Temporal lobe (tissue), 2 donors: ENCODE measurements around a stretch of chr1.

- RAMPAGE, long total RNA, result no peak
Observed at GRCh38 chr1:81178057-81178339, 622.7 kb upstream of the ADGRL2 start.

GRCh38 chr1:81432143-81432459 is 368.6 kb upstream of the ADGRL2 start:
- RAMPAGE, long total RNA, result no peak

DNA sequence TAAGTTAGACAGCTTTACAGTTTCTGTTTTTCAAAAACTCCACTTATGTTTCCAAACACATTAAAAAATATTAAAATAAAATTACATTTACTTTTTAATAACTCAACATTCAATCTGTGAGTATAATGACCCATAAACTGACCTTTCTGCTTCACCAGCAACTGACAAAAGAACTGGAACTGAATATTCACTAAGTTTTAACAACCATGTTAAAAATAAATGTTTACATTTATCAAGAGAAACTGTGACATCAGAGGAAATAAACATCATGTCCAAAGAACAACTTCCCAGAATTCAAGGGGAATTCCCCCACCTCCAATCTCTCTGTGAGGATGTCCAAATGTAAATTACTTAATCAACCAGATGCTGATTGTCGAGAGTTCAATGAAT is 365.7 kb upstream of the ADGRL2 start:
- RAMPAGE, long total RNA, result no peak

DNA sequence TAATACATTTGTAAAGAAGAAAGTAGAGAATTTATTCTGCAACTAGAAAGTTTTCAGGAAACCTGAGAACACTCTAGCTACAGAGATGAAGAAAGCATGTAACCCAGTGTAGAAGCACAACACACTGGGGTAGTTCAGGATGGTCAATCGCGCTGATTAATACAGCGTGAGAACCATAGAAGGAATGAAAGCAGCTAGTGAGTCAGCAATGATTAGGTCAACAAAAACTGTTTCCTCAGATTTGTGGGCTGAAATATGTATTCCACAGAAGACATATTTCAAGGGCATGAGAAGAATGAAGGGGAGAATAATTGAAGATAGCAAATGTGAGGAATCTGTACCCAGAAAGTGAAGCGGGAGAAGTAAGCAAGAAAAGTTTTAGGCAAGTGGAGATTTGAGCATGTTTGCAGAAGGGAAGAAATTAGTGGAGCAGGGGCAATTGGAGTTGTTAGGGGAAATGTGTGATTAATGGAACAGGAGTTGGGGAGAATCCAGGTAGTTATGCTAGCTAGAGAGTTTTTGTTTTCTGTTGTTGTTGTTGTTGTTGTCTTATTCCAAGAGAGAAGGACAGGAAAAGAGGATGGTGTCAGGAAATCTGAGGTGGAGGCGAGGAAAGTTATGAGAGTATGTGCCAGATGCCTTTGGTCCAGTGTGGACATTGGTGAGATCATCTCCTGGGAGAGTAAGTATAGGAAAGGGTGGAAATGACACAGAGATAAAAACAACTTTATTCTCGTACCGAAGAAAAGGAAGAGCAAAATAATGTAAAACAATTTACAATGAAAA is 97.6 kb upstream of the ADGRL2 start:
- RAMPAGE, long total RNA, result no peak

DNA sequence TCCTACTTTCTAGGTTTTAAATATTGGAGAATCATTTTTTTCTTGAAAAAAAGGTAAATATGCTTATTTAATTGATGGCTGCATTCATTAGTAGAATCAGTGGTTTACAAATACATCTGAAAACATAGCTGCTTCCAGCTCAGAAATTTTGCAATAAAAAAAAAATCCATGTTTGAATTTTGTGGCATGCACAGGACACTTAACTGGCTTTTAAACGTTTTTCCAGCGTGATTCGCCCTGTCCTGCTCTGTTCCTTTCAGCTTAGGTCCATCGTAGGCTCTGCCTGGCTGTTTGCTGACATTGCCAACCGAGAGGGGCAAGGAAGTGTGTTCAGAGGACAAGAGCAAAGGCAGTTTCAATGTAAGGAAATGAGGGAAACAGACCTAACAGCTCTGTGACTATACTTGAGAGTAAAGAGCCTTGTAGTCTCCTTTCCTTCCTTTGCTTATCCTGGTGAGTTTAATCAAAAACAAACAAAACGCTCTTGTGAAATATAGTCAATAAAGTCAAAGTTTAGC is 941 bp upstream of the ADGRL2 start:
- RAMPAGE, long total RNA, result no peak

- RAMPAGE, long total RNA, result no peak
Observed at GRCh38 chr1:81802587-81803420, 2.1 kb downstream of the ADGRL2 start.

DNA sequence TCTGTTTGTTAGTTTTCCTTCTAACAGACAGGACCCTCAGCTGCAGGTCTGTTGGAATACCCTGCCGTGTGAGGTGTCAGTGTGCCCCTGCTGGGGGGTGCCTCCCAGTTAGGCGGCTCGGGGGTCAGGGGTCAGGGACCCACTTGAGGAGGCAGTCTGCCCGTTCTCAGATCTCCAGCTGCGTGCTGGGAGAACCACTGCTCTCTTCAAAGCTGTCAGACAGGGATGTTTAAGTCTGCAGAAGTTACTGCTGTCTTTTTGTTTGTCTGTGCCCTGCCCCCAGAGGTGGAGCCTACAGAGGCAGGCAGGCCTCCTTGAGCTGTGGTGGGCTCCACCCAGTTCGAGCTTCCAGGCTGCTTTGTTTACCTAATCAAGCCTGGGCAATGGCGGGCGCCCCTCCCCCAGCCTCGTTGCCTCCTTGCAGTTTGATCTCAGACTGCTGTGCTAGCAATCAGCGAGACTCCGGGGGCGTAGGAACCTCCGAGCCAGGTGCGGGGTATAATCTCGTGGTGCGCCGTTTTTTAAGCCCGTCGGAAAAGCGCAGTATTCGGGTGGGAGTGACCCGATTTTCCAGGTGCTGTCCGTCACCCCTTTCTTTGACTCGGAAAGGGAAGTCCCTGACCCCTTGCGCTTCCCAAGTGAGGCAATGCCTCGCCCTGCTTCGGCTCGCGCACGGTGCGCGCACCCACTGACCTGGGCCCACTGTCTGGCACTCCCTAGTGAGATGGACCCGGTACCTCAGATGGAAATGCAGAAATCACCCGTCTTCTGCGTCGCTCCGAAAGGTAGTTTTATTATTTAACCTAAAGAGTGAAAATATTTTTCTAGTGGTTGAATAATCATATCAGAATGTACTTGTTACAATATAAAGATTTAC is 335.6 kb downstream of the ADGRL2 start:
- RAMPAGE, long total RNA, result no peak

DNA sequence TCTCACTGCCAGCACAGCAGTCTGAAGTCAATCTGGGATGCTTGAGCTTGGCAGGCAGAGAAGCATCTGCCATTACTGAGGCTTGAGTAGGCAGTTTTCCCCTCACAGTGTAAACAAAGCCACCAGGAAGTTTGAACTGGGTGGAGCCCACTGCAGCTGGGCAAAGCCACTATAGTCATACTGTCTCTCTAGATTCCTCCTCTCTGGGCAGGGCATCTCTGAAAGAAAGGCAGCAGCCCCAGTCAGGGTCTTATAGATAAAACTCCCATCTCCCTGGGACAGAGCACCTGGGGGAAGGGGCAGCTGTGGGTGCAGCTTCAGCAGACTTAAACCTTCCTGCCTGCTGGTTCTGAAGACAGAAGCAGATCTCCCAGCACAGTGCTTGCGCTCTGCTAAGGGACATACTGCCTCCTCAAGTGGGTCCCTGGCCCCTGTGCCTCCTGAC is 35.7 kb upstream of the RPF1 start:
- RAMPAGE, long total RNA, result no peak

GRCh38 chr1:84503597-84504087 is 2.5 kb upstream of the SPATA1 start:
- RAMPAGE, long total RNA, result no peak

GRCh38 chr1:84688425-84689078 is 1.7 kb downstream of the SSX2IP start:
- RAMPAGE, long total RNA, result no peak

DNA sequence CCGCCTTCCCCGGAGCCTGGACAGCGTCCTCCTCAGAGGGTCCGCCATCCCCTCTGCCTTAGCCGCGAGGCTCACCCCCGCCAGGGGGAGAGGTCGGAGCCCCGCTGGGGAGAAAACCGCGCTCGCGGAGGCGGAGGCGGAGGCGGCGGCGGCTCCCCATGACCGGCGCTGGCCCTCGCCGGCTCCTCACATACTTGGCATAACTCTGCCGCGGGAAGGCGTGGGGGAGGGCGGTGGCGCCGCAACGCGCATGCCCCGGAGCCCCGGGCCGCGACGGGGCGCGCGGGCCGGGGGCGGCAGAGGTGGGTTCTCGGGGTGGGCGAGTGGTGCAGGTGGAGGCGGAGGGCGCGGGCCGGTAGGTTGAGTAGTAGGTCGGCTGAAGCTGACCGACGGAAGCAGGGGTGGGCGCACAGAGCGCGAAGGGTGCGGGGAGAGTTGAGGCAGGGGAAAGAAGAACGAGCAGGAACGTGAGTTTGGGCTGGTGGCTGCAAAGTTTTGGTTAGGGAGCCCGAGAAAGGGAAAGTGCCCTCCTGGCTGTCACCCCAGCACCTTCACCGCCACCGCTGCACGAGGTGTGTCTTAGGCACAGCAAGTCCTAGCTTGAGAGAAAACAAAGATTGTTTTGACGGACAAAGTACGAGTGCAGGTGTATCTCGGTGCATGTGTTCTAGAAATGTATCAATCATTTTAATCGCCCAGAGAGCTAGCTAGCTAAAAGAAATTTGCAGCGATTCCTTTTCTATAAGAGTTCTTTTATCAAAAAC is 906 bp upstream of the SYDE2 start:
- RAMPAGE, long total RNA, result no peak

GRCh38 chr1:85224978-85225353 is 24.1 kb upstream of the SYDE2 start:
- RAMPAGE, long total RNA, result no peak

DNA sequence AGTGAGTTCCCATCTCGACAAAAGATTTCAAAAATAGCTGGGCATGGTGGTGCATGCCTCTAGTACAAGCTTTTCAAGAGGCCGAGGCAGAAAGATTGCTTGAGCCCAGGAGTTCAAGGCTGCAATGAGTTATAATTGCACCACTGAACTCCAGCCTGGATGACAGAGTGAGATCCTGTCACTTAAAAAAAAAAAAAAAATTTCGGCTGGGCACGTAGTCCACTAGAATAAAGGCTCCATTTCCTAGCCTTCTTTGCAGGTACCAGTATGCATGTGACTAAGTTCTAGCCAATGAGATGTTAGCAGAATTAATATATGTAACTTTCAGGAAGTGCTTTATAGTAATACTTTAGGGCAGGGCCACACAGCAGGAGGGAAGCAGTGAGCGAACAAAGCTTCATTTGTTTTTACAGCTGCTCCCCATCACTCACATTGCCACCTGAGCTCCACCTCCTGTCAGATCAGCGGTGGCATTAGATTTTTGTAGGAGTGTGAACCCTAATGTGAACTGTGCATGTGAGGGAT is 28.8 kb upstream of the SYDE2 start:
- RAMPAGE, long total RNA, result no peak

DNA sequence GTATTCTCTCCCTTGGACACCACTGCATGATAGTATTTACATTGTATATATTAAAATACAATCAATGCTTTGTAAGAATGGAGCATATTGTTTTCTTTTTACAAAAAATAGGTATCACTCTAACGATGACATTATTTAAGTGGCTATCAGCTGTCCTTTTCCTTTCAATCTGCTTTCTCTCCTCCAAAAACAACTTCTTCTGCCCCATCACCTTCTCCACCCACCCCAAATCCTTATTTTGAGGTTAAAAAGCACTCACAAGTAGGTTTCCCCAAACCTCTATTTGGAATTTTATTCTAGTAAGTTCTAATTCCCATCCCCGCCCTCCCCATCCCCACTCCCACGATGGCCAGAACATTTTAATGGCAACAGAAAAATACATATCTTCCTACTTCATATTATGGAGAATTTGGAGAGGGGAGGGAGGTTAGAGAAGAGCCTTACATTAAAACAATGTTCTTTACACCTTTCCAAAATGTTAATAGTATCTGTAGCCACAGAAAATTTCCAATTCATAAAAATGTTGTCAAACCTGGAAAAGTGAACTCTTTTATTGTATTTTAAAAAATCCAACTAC is 6.2 kb downstream of the C1orf52 start:
- RAMPAGE, long total RNA, result no peak

DNA sequence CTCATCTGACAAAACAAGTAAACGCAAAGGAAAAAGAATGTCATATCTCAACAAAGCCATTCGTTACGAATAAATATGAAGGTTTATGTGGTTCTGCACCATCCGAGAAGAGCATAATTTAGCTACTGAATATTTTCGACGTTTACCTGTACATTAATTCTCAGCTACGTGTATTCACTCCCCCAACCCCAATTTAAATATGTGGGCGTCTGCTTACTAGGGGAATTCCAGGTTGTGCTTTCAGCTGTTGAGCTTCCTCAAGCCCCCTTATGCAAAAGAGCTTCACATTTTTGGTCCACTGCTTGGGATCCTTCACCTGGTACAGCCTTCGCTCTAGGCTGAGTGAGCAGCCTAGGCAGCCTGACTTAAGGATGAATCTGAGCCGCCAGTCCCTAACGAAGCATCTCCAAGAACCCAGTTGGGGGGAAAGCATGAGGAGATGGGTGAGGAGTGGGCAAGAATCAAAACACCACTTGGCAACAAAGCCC is 805 bp downstream of the BCL10 start:
- RAMPAGE, long total RNA, result no peak

GRCh38 chr1:85465773-85466310 is 883 bp upstream of the DDAH1 start:
- RAMPAGE, long total RNA, result no peak

DNA sequence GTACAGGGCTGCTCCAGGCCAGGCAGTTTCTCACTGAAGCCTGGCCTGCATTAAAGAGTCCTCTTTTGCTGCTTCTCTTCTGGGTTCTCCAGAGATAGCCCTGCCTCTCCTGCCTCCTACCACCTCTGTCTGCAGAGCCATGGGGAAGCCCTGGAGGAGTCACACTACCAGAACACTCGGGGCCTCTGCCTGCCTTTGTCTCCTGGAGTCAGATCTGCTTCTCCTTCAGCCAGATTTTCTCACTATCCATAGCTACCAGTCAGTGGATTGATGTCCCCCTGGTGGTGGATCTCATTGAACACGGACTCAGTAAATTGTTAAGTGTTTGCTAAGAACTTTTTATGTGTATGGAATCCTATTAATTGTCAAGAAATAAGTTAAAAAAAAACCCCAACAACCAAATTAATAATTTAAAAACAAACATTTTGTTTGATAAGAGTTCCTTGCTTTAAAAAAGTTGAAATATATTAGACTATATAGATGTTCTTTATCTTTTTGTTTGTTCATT is 37.8 kb upstream of the DDAH1 start:
- RAMPAGE, long total RNA, result no peak

DNA sequence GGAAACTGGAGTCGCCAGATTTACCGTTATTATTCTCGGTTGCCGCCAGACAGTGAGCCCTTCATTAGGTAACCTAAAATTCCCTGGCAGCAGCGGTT is 3.0 kb upstream of the CCN1 start:
- RAMPAGE, long total RNA, result no peak

DNA sequence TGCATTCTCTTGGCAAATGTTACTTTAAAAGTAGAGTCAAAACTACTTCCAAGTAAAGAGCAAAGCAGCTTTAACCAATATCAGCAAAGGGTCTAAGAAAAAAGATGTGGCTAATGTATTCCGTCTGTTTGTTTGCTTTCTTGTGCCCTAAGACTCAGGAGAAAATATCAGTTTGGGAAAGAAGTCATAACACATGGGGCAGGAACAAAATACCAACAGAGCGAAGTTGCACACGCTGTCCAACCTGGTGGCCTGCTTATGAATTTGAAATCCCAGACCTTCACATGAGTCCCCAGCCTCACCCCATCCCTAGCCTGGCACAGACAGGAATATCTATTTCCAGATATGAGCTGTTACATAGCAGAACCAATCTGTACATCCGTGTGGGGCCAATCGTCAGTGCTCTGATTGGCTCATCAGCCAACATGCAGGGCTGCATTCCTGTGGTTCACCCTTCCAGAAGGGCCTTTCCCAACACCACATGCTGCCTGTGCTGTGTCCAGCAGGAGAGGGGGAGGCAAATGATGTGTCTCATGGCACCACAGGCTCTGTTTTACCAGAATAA is 31.2 kb downstream of the CCN1 start:
- RAMPAGE, long total RNA, result no peak

GRCh38 chr1:85641758-85642581 is 61.4 kb downstream of the CCN1 start:
- RAMPAGE, long total RNA, result no peak